Cerebellum (tissue), 5 donors: ENCODE data around the genes INKA2 and ST7L.

DNA sequence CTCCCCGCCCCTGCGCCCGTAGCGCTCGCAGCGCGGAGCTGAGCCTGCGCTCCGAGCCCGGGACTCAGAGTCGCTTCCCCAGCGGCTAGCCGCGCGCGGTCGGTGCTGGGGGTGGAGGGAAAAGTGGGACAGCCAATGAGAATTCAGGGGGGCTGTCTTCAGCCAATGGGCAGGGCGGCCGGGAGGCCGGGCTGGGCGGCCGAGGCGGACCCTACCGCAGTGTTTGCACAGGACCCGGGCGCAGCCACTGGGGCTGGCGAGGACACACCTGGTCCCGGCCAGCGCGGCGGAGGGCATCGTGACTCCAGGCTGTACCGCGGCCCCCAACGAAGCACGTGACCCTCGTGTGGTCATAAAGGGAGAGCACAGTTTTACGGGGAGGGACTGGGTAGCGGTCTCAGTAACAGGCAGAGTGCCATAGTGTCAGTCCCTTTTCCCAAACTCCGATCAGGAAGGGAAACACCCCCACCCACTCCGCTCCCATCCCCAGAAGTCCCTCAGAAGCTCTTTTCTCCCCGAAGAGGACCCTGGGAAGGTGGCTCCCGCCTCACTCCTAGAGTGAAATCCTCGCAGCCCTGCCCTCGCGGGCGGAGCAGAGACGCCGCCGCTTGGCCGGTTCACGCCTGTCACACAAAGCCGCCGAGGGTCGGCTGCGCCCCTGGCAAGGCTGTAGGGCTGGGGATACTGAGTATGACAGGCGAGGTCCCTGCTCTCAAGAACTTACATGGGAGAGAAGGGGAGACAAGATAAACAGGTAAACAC lies at the start of gene INKA2:
Gene INKA2 (minus strand): TSS at position 72 of the 762 bp plus-strand sequence.
- PRO-cap, 3 experiments = peak in 3 of 3 experiments; most common plus-strand start position 219 of the sequence (in 3); most common minus-strand start position 66 of the sequence (in 2)
- RAMPAGE, long total RNA = no peak

- PRO-cap, 3 experiments = no peak in any of the 3 experiments
- RAMPAGE, long total RNA = no peak
These were observed 108.3 kb downstream of the KCND3 start for GRCh38 chr1:111880757-111881933.

DNA sequence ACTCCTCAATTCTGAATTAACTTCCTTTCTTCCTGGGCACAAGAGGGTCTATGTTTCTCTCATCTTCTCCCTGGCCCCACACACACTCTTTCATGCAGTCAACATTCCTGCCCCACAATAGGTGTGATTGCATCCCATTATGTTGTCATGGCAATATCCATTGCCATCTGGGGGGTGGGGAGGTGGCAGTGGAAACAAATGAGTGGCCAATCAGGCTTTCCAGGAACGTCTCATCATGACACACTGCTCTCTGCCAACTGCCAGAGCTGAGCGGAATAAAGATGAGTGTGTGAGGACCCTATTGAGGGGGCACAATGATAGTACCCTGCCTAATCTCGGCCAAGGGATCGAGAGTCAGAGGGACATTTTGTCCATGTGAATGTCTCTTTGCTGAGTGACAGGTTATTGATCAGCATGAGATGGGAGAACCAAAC lies 80.4 kb downstream of the KCND3 start:
- PRO-cap, 3 experiments = no peak in any of the 3 experiments
- RAMPAGE, long total RNA = no peak

GRCh38 chr1:112361111-112361443 lies 34.9 kb upstream of the CTTNBP2NL start:
- PRO-cap, 3 experiments = no peak in any of the 3 experiments
- RAMPAGE, long total RNA = no peak

DNA sequence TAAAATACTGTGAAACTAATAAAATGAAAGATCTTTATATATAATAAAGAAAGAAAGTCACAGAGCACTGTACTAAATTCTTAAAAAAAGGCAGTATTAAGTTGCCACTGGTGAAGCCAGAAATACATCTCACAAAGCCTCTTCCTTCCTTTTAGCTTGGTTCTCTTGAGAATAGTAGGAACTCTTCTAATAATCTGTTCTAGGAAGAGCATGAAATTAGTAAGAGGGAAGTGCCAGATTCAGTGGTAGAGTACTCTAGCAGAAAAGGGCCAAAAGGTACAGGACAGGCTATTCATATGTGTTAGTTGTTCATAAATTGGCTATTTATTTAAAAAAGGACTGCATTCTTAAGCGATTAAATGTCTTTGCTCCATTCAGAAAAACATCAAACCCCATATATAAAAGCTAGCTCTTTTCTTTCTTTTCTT lies 33.8 kb downstream of the CTTNBP2NL start:
- PRO-cap, 3 experiments = no peak in any of the 3 experiments
- RAMPAGE, long total RNA = no peak

GRCh38 chr1:112448852-112449288 lies 52.9 kb downstream of the CTTNBP2NL start:
- PRO-cap, 3 experiments = no peak in any of the 3 experiments
- RAMPAGE, long total RNA = no peak

GRCh38 chr1:112454295-112454771 lies 54.4 kb upstream of the WNT2B start:
- PRO-cap, 3 experiments = no peak in any of the 3 experiments
- RAMPAGE, long total RNA = no peak

DNA sequence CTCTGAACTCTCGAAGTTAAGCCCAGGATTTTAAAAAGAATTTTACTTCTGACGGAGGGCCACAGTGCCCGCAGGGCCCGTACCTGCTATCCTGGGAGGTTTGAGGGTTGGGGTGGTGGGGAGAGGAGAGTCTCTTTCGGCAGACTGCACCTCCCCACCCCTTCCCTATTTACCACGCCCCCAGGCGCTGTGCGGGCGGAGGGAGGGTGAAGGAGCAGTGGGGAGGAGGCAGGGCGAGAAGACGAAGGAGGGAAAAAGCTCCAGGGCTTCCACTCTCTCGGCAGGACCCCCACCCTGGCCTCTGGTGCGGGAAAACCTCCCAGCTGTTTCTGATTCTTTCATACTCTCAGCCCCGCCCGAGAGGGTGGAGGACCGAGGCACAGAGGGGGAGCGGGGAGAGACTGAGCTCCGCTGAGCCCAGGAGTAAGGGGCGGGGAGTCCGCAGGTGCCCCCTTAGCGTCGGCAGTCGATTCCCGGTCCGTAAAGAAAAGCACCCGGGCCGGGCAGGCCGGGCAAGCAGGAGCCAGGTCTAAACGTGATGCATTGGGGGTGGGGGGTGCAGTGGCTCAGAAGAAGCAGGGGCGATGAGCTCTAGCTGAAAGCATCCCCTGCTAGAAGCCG lies 816 bp upstream of the WNT2B start:
- PRO-cap, 3 experiments = no peak in any of the 3 experiments
- RAMPAGE, long total RNA = no peak

GRCh38 chr1:112618577-112619574 lies at the start of gene ST7L:
TSS of gene ST7L (minus strand) at chr1:112619141.
- PRO-cap, 3 experiments = peak in 3 of 3 experiments; most common plus-strand start chr1:112619187 (in 2); most common minus-strand start chr1:112619116 (in 2)
- RAMPAGE, long total RNA = start-site peak on the plus strand at chr1:112619158-112619244, 45 and 41 reads in 2 replicates

- PRO-cap, 3 experiments = no peak in any of the 3 experiments
- RAMPAGE, long total RNA = no peak
These were observed 23.5 kb upstream of the MOV10 start for GRCh38 chr1:112650756-112651569.

DNA sequence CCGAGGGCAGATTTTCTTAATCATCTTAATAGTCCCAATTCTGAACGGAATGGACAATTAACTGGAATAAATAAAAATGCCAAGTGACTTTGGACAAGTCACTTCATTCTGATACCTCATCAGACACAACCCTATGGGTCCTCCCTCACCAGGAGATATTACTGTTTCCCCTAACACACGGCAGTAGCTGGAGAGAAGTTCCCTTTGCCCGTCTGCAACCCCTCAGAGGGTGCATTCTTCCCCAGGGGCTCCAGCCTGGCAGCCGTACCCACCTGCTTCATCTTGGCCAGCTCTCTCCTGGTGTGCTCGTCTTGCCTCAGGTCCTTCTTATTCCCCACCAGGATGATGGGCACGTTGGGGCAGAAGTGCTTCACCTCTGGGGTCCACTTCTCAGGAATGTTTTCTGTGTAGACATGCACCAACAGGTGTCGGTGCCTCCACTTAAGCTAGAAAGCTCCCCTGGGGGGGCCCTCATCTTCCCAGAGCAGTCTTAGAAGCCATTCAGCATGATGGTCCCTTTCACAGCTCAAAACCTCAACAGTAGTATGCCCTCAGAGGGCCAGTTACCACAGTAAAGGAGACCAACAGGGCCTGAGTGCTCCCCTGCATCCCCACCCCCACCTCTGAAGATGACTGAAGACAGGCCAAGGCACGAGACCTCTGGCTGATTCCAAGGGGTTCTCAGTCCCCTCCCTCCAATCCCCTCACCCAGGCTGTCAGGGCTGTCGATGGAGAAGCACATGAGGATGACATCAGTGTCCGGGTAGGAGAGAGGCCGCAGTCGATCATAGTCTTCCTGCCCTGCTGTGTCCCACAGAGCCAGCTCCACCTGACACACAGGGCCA lies 4.4 kb downstream of the RHOC start:
- PRO-cap, 3 experiments = no peak in any of the 3 experiments
- RAMPAGE, long total RNA = no peak

GRCh38 chr1:112955226-112955711 lies 727 bp downstream of the SLC16A1 start:
- PRO-cap, 3 experiments = peak in 3 of 3 experiments; most common plus-strand start chr1:112955479 (in 3); most common minus-strand start chr1:112955334 (in 1)
- RAMPAGE, long total RNA = no peak

DNA sequence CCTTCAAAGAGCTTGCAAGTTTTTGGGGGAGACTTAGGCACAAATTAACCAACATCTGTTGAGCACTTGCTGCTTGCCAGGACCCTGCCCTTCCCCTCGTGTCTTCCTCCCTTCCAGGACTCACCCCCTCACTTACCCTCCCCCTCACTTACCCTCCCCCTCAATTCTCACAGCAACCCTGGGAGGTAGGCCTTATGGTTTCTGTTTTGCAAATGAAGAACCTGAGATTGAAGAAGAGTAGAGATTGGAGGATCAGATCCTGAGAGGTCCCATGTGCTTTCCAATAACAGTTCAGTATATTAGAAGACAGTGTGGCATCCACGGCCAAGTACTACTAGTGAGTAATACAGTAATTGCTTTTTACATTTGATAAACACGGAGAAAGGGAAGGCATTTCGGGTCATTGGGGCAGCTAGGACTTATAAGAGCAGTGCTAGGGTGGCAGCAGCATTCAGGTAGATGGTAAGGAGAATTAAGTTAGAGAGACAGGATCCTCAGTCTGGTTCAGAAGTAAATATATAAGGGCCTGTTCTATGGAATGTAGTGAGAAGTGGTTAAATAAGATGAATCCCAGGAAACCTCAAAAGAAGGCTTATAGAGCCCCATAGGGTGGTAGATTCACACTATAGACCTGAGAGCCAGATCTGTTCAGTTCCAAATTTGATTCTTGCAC lies 1.5 kb upstream of the SLC16A1 start:
- PRO-cap, 3 experiments = no peak in any of the 3 experiments
- RAMPAGE, long total RNA = no peak

DNA sequence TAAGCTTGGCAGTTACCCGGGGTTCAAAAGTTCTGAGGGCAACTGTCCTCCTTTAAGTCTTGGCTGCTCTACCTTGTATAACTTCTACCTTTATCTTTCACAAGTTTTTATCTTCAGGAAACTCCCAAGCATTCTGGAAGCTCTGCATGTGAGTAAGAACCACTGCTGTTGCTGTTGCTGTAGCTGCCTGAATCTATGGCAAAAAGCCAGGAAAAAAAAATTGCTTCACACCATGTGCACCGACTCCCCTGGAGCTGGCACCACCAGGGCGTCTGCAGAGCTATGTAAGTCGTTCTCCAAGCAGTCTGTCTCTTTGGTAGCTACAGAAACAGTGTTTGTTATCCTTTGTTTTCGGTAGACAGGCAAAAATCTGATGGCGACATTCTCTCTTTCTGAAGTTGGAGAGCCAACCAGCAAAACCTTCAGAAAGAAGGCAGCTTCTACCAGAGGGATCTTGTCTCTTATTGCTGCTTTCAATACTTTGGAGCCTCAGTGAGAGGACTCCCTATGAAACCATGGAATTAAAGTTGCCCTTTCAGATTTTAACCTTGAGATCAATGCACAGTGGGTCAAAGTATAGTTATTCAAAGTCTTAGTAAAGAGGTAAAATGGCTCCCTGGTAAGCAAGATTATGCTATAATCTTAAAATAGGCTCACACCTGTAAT lies 43.0 kb upstream of the SLC16A1 start:
- PRO-cap, 3 experiments = no peak in any of the 3 experiments
- RAMPAGE, long total RNA = no peak

- PRO-cap, 3 experiments = no peak in any of the 3 experiments
- RAMPAGE, long total RNA = no peak
These were observed 118.6 kb downstream of the LRIG2 start for GRCh38 chr1:113191270-113192300.

- PRO-cap, 3 experiments = no peak in any of the 3 experiments
- RAMPAGE, long total RNA = no peak
These were observed 1.5 kb upstream of the MAGI3 start for GRCh38 chr1:113388679-113389292.

DNA sequence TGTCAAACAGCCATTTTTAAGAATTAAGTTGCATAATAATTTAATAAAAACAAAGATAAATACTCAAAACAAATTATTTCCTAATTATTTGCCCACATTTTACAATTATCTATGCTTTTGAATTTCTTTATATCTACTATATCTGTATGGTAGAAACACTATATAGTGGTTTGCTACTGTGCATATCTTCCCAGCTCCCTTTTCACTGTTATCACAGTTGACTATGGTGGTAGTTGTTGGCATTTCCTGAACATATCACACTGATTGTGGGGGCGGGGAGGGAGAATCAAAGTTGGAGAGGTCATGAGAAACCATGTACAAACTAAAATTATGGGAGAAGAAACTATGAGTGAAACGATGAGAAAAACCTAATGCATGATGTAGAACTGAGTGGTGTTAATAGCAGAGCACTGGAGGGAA lies 14.1 kb downstream of the MAGI3 start:
- PRO-cap, 3 experiments = no peak in any of the 3 experiments
- RAMPAGE, long total RNA = no peak

DNA sequence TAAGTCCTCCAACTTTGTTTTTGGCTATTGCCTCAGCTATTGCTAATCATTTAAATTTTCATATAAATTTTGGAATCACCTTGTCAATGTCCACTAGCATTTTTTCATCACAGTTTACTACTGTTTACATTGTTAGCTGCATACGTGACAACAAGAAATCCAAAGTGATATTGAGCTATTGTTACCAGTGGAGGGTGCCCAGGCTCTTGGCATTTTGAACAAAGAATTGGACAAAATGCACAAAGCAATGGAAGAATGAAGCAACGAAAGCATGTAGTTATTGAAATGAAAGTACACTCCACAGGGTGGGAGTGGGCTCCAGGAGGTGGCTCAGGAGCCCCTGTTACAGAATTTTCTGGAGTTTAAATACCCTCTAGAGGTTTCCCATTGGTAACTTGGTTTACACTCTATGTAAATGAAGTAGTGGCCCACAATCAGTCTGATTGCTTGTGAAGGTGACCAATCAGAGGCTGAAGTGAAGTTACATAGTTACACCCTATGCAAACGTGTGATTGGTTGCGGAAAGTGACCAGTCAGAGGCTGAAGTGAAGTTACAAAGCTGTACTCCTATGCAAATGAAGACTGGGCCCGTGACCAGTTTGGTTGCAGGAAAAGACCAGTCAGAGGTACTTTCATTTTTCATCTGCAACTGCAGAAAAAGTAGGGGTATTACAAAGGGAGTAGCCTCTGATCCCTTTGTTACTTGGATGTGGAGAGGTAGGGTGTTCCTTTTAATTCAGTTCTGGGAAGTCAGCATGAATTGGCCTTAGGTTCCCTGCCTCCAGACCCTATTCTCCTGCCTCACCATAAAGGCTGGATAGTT lies 39.0 kb downstream of the MAGI3 start:
- PRO-cap, 3 experiments = no peak in any of the 3 experiments
- RAMPAGE, long total RNA = no peak

DNA sequence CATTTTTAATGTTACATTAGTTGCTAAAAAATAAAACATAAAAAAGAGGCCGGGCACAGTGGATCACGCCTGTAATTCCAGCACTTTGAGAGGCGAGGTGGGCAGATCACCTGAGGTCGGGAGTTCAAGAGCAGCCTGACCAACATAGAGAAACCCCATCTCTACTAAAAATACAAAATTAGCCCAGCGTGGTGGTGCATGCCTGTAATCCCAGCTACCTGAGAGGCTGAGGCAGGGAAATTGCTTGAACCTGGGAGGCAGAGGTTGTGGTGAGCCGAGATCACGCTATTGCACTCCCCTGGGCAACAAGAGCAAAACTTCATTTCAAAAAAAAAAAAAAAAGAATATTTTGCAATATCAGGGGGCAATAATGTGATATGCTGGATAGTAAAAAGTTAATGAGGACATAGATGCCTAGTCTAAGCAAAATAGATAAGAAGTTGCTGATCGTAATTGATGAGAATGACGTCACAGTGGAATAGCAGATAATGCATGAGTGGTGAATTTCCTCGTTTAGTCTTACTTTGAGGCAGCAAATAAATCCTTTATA lies 58.6 kb downstream of the MAGI3 start:
- PRO-cap, 3 experiments = no peak in any of the 3 experiments
- RAMPAGE, long total RNA = no peak

GRCh38 chr1:113506371-113507122 lies 116.2 kb downstream of the MAGI3 start:
- PRO-cap, 3 experiments = no peak in any of the 3 experiments
- RAMPAGE, long total RNA = no peak